ENCODE results near the genes ANKFY1 and ENO3.

- PRO-cap: unidirectional peak, plus-strand start at chr17:3755164
Measured at GRCh38 chr17:3755010-3756020, 31.6 kb downstream of the HASPIN start.

DNA sequence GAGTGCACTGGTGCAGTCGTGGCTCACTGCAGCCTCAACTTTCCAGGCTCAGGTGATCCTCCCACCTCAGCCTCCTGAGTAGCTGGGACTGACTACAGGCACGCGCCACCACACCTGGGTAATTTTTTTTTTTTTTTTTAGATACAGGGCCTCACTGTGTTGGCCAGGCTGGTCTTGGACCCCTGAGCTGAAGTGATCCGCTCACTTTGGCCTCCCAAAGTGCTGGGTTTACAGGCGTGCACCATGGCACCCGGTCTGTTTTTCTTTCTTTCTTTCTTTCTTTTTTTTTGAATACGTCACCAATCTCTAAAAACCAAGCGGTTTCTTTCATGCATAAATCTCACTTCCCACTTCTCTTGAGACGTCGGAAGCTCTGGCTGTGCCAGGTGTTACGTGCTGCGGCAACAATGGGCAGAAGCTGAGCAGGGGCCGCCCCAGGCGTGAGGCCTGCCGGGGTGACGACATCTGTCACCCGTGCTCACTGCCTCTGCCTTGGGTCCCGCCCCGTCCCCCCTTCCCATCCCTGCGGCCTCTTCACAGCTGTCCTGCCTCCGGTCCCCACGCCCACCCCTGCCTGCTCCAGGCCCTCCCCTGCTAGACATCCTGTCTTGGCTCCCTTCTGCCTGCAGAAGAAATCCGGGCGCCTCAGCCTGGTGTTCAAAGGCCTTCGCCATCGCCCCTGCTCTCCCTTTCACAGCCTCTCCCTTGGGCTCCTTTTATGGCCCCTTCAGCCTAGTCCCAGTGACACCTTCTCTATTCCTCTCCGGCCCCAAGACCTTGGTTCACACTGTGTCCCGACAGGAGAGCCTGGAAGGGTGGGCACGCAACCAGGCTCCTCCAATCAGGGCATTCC lies 5.0 kb downstream of the P2RX1 start:
- PRO-cap: no peak

- PRO-cap: no peak
Measured at GRCh38 chr17:3923840-3924439, 7.7 kb upstream of the P2RX1 start.

DNA sequence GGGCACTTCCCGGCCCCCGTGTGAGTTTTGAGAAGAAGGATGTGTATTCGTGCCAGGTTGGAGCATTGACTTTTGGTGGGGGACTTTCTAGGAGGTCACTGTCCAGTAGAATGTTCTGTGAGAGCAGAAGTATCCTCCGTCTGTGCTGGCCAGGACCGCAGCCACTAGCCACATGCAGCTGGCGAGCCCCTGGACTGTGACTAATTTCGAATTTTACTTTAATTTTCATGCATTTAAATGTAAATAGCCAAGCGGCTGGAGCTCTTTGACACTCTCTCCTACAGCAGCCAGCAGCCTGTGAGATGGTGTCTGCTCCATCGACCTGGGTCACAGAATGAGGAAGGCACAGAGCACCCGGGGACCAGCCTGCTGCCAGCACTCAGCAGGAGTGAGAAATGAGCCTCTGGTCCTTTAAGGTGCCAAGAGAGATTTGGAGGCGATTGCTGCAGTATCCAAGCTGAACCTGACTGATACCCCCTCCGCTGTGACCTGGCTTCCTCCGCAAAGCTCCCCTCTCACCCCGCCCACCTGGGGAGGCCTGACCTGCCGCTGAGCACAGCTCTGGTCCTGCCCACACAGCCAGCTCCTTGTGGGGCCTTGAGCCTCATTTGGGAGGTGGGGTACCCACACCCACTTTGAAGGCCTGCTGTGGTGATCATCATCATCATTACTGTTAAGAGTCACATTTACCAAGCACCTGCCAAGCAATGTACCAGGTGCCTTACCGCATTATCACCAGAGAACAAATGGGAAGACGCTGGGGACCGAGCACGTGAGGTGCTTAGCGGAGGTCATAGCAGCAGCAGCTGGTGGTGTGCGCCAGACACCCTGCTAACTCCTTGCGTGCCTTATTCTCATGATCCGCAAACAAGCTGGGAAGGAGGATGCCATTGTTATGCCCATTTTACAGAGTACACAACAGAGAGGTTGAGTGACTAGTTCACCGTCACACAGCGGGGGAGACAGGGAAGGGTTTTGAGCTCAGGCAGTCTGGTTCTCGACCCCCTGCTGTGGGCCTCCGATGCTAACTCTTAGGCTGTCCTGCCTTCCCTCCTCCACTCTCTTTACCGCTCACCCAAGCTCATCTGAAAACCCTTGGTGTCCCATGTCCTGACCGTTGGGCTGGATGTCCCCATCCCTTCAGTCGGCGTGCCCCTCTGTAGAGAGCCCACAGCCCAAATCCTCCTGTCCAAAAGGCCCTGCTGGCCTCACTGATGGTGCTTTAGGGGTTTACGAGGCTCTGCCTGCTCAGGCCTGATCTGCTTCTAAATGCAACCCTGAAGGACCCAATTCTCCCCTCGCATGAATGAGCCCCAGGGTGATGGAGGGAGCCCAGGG lies 7.4 kb downstream of the ATP2A3 start:
- PRO-cap: no peak

- PRO-cap: no peak
Measured at GRCh38 chr17:3980548-3980747, 16.2 kb upstream of the ATP2A3 start.

GRCh38 chr17:4018405-4018801 lies 54.2 kb upstream of the ATP2A3 start:
- PRO-cap: no peak

- PRO-cap: no peak
Measured at GRCh38 chr17:4167851-4168050, 24.8 kb downstream of the CYB5D2 start.

DNA sequence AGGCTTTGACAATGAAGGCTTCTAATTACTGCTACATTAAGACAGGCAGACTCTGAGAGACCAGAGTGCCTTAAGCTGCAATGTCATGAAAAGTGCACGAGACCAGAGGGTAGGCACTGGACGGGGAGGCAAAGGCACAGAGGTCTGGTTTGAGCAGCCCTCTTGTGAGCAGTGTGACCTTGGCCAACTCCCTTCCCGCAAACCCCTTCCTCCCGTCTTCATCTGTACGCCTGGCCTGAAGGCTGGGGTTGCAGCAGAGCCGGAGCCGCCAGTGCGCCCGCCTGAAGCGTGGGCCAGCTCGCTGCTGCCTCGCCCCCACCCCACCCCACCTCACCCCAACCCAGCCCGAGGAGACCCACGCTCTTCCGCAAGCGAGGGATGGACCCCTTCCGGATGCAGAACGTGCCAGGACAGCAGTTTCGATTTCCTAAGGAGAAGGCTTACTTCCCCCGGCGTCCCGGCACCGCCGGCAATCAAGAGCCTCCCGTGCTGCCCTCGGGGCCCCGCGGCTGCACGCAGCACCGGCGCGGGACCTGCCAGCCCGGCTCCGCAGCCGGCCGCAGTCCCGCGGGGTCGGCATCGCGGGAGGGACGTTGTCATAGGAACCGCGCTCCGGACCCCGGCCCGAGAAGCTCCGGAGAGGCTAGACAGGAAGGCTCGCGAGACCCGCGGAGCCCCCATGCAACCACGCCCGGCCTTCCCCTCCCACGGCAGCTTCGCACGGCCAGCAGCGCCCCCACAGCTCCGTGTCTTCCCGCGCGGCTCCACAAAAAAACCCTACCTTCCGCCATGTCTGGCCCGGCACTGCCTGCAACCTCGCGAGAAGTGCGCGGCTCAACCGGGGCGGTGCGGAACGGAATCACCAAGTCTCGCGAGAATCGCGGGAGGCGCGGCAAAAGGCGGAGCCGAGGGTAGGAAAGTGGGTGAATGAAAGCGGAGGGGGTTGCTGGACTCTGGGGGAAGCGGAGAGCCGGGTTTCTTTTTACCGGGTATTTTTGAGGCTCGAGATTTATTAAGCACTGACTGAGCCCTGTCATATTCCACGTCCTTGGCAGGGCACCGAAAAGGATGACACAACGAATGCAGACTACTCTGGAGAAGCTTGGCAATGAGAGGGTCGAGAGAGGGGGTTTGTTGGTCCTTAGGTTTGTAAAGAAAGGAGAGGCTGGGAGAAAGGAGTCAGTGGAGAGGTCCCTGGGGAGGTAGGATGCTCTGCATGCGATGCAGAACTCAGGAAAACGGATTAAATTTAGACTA lies at the start of gene ANKFY1:
ANKFY1 (minus strand) TSS at position 829 of the 1,257 bp plus-strand sequence.
- PRO-cap: bidirectional peak, plus-strand start at position 221 of the sequence, minus-strand start at position 173 of the sequence; bidirectional peak, plus-strand start at position 562 of the sequence, minus-strand start at position 564 of the sequence; bidirectional peak, plus-strand start at position 917 of the sequence, minus-strand start at position 806 of the sequence

GRCh38 chr17:4585087-4586038 lies 1.0 kb downstream of the SMTNL2 start:
- PRO-cap: unidirectional peak, minus-strand start at chr17:4585231

GRCh38 chr17:4594678-4595527 lies 10.6 kb downstream of the SMTNL2 start:
- PRO-cap: no peak

- PRO-cap: no peak
Measured at GRCh38 chr17:4599663-4600370, 15.5 kb downstream of the SMTNL2 start.

GRCh38 chr17:4712365-4713014 lies 2.1 kb downstream of the ARRB2 start:
- PRO-cap: no peak

- PRO-cap: no peak
Measured at GRCh38 chr17:4759774-4760238, 11.9 kb upstream of the TM4SF5 start.

DNA sequence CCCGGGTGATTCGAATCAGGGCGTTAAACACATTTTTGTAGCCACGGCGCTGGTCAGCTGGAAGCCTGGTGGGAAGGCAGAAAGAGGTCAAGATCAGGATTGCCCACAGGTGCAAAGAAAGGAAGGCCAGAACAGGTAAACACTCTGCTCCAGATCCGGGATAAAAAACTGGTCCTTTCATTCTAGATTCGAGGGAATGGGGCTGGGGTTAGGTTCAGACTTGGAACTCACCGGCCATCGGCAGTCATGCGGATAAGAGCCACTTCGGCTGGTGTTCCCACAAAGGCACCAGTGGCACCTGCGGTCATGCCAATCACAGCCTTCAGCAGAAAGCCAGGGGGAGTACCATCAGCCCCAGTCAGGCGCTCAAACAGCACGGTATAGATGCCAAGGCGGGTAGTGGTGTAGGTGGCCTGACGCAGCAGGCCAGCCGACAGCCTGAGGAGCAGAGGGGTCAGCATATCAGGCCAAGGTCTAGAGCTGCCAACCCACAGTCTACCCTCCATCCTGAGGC lies 1.3 kb downstream of the SLC25A11 start:
- PRO-cap: no peak

DNA sequence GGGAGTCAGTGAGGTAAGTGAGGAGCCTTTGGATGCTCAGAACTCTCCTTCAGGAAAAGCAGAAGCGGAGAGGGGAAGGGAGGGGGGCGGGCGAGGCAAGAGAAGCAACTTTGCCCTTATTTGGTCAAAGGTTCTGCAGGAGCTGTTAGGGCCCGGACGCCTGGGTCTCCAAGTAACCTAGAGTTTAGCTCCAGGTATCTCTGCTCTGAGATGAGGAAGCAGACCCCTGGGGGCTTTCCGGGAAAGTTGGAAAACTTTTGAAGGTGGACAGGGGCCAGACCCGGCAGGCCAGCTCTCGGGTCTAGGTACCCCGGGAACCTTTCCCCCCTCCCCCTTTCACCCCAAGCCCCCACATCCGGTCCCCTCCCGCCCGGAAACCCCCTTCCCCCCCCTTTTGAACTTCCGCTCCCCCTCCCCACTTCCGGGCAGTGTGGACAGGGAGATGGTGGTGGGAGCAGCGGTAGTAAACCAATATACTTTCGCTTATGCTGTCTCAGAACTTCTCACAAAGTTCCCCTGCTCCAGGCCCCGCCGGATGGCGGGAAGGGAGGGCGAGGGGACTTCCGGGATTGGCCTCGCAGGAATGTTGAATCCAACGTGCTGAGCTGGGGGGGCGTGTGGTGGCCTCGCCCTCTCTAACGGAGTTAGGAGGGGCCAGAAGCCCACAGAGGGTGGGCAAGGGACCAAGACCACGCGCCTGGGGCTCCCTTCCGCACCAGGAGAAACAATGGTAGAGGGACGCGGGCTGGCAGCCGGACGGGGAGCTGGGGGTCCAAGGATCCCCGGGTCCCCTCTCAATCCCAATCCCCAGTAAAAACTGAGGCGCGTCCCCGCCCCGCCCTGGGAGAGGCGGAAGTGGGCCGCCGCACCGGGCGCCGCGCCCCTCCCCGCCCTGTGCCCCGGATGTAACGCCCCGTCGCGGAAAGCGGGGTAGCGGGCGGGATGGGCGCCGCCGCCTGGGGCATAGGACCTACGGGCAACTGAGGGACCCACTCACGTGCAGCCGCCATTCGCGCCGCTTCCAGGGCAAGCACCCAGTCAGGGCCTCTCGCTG lies 884 bp downstream of the PFN1 start:
- PRO-cap: unidirectional peak, plus-strand start at position 418 of the sequence; unidirectional peak, plus-strand start at position 665 of the sequence; bidirectional peak, plus-strand start at position 1,009 of the sequence, minus-strand start at position 819 of the sequence

GRCh38 chr17:4950892-4951306 lies at the start of gene ENO3:
ENO3 (plus strand) TSS chr17:4951119.
- PRO-cap: bidirectional peak, plus-strand start at chr17:4951119, minus-strand start at chr17:4951028

DNA sequence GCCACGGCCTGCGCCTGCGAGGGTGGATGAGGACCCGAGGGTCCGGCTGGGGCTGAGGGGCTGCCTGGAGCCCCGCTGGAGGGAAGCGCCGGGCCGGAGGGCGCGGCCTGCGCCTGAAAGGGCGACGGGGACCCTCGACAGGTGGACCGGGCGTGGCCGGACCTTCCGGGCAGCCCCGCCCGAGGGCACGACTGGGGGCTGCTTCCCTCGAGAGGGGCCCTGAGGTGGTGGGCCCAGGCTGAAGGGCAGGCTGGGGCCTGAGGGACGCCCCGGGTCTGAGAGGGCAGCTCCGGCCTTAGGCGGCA lies 300 bp downstream of the INCA1 start:
- PRO-cap: no peak

DNA sequence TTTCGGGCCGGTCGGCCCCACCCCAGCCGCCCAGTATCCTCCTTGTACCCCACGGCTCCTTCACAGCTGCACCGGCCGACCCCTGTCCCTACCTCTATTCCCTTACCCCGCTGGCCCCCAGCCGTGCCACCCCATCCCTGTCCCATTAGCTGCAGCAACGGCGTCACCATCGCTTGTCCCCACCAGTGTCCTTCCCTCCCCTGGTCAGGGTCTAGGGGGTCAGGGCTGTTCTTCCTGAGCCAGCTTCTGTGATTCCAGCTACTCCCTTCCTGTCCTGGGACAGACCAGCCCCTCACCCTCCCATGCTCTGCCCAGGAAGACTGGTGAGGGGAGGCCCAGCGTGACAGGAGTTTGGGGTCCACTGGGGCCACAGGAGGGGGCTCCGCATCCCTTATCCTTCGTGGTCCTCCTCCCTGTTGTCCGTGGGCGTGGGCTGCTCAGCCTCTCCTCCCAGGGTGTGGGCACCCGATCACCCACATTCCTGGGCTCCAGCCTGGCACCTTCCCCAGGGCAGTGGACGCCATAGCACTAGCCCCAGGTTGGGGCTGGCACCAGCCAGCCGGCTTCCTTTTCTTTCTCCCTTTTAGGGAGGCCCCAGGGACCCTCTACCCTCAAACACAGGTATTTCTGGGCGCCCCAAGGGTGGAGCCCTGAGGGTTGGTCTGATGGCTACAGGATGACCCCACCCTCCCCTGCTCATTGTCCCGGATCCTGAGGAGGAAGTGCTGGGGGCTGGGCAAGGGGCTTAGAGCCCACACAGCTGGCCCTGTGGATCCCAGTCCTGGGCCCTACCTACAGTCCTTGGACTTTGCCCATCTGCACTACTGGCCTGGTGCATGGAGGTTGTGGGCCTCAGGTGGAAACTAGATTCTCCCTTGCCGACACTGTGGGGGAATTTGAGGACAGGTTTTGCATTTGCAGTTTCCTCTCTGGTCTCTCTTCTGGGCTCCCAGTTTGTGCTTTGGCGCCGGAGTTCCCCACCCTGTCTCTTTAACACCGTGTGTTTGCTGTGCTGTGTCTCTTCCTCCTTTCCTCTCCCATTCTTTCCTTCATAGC lies 1.0 kb downstream of the KIF1C start:
- PRO-cap: no peak

GRCh38 chr17:5020244-5020948 lies 14.8 kb downstream of the SLC52A1 start:
- PRO-cap: no peak

DNA sequence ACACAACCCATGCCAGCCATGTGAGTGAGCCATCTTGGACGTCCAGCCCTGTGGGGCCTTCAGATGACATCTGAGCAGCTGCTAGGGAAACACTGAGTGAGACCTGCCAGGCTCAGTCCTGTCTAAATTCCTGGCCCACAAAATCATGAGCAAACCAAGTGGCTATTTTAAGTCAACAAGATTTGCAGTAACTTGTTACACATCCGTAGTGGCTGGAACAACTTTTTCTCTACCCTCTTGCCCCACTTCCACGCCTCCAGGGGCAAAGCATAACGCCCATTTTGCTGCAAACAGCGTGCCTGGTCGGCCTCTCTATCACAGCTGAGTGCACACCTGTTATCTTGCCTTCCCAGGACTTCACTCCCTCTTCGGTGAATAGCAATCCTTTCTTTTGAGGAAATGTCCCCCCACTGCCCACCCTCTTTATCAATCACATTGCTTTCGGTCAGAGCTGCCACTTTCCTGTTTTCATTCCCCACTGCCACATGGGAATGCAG lies 7.3 kb upstream of the SCIMP start:
- PRO-cap: no peak

Measured in neuron (in vitro differentiated cells).